HT1080 (cell line): Measurements from ENCODE around the gene EMC7.

DNA sequence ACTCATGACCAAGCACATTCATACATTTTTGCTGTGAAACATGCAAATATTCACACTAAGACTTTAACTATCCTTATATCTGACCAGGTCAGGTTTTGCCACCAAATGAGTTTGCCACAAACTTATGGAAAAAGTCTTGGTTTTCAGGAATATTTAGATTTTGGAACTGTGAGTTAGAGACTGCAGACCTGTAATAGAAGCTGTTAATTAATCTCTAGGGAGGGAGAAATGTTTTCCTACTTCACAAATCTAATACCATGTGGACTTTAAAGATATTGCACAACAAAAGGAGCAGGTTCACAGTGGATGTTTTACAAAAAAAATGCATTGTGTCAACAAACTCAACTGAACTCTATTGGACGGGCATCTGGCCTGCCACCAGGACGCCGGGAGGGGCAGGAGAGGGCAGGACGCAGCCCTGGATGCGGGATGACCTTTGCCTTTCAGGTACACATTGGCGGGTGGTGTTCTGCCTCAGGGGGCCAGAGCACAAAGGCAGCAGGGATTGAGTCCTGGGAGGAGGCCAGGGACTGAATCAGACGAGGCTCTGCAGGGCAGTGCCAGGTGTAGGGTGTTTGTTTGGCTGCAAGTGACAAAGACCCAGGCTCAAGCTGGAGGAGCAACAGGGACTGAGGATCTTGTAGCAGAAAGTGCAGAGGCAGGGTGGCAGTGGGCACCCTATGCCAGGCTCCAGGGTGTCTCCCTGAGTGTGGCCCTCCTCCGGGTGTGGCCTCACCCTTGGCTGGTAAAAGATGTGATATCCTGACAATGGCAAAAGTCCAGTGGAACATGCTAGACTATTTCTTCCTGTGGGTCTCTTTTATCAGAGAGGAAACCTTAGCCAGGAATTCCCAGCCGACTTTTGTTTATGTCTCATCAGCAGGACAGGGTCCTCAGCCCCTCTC, 30.0 kb upstream of the KLF13 start:
RAMPAGE:
- cytosol, long total RNA: no peak
- long total RNA: no peak
- nucleus, long total RNA: no peak

RAMPAGE:
- cytosol, long total RNA: no peak
- long total RNA: no peak
- nucleus, long total RNA: no peak
Observed at GRCh38 chr15:31299823-31300084, 26.9 kb upstream of the KLF13 start.

DNA sequence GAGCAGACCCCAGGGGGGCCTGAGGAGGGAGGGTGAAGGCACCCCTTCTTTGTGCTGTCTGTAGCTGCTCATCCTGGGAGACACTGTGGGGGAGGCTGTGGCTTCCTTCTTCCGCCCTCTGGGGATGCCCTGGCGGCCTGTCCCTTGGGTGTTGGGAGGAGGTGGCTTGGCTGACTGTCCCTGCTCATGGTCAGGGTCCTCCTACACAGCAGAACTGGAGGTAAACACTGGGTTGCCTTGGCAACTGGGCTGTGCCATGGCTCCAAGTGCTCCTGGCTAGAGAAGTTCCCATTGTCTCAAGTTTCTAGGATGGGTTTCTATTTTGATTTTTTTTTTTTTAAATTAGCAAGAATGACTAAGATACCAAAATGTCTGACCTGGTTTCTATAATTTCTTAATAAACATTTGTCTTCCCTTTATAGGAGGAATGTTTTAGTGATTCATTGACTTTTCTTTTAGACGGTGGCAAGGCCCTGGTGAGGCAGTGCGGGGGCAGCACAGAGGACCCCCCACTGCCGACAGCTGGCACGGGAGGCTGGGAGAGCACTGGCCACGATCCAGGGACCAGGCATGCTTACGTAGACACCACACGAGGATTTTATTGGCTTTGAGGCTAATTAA, 12.4 kb downstream of the KLF13 start:
RAMPAGE:
- cytosol, long total RNA: no peak
- long total RNA: no peak
- nucleus, long total RNA: no peak

GRCh38 chr15:31343662-31344106, 17.0 kb downstream of the KLF13 start:
RAMPAGE:
- cytosol, long total RNA: no peak
- long total RNA: no peak
- nucleus, long total RNA: no peak

DNA sequence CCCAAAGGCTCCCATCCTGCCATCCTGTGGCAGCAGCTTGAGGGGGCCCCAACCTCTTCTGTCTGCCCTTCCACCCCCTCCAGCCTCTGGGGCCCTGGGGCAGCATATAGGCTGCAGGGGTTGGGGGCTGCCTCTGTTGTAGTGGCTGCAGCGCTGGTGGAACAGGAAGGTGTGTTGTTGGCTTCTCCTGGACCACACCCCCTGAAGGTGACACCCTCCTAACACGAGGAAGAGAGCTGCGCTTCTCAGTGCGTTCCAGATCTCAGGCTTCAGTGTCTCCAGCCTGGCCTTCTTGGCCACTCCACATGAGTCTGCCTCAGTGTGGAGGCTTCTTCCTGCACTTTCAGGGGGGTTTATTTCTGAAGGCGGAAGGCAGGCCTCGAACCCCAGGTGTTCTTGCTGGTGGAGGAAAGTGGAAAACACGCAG, 21.1 kb downstream of the KLF13 start:
RAMPAGE:
- cytosol, long total RNA: no peak
- long total RNA: no peak
- nucleus, long total RNA: no peak

DNA sequence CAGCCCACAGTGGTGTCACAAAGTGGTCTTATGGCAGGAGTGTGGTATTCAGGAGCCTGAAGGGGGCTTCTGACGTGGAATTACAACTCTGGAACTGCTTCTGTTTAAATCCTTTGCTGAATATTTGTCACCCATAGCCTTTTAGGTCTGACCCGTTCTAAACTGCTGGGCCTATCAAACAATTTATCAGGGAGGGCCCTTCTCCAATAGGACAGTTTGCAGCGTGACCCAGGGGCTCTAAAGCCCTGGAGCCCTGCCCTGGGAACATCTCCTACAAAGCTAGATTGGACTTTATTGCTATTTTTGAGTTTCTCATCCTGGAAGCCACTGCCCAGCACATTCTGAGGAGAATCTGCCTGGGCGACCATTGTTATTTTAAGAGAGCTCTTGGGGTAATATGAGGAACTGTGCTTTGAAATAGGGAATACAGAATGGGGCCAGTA, 35.5 kb downstream of the KLF13 start:
RAMPAGE:
- cytosol, long total RNA: no peak
- long total RNA: no peak
- nucleus, long total RNA: no peak

RAMPAGE:
- cytosol, long total RNA: no peak
- long total RNA: no peak
- nucleus, long total RNA: no peak
Observed at GRCh38 chr15:31368674-31368894, 41.9 kb downstream of the KLF13 start.

DNA sequence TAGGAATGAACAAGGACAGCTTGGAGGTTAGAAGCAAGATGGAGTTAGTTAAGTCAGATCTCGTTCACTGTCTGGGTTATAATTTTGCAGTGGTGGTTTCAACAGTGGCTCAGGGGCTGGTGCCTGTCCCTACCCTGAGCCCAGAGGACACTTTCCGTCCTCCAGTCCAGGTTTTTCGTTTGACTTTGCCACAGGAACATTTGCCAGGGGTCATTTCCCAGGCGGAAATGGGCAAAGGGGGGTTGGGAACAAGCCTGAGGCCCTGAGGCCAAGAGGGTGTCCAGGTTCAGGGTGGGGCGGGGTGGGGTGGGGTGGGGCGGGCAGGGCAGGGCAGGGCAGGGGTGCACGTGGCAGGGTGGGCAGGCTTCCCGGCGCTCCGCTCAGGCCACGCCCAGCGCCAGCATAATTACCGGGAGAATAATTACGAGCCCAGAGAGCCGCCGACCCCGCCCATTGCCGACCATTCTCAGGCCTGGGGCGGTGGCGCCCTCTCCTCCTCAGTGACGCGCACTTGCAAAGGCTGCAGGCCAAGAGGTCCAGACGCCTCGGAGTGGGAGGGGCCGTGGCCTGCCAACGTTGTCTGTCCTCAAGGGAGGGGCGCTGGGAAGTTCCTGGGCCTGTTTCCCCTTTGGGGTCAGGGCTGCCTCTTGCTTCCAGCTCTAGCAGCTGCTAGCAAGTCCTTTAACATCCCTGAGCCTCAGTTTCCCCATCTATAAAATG, 70.5 kb downstream of the KLF13 start:
RAMPAGE:
- cytosol, long total RNA: no peak
- long total RNA: no peak
- nucleus, long total RNA: no peak

RAMPAGE:
- cytosol, long total RNA: no peak
- long total RNA: no peak
- nucleus, long total RNA: no peak
Observed at GRCh38 chr15:31442566-31443308, 116.1 kb downstream of the KLF13 start.

DNA sequence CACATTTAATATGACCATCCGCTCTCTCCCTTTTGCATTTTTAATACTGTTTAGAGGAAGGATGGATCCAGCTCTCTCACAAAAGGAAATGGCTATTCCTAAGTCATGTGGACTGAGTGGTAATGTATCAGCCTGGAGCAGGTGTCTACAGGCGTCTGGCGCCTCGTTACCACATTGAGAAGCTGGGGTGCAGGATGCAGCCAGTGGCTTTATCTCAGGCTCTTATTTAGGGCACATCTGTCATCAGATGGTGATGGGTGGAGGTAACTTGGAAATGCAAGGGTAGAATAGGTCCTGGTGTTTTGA, 154.0 kb downstream of the KLF13 start:
RAMPAGE:
- cytosol, long total RNA: no peak
- long total RNA: no peak
- nucleus, long total RNA: no peak

DNA sequence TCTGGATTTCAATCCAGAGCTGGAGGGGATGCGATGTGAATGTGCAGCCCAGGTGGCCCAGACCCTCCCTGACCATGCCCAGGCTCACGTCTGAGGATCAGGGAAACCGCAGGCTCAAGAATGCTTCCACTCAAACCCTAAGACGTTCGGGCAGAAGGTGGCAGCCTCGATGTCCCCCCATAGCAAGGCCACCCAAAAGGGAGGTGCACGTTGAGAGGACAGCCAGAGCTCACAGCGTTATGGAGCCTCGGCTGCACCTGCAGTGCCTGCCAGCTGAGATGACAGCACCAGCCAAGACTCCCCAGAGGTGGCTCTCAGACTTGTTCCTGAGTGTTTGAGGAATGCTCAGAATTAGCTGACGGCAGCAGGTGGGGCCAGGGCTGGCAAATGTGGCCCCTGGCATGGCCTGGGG, 177.7 kb downstream of the KLF13 start:
RAMPAGE:
- cytosol, long total RNA: no peak
- long total RNA: no peak
- nucleus, long total RNA: no peak

RAMPAGE:
- cytosol, long total RNA: no peak
- long total RNA: no peak
- nucleus, long total RNA: no peak
Observed at GRCh38 chr15:31923216-31923595, 52.7 kb upstream of the OTUD7A start.

GRCh38 chr15:32798548-32799251, 80.9 kb downstream of the GREM1 start:
RAMPAGE:
- cytosol, long total RNA: no peak
- long total RNA: no peak
- nucleus, long total RNA: no peak

RAMPAGE:
- cytosol, long total RNA: no peak
- long total RNA: no peak
- nucleus, long total RNA: no peak
Observed at GRCh38 chr15:32838487-32839322, 120.9 kb downstream of the GREM1 start.

DNA sequence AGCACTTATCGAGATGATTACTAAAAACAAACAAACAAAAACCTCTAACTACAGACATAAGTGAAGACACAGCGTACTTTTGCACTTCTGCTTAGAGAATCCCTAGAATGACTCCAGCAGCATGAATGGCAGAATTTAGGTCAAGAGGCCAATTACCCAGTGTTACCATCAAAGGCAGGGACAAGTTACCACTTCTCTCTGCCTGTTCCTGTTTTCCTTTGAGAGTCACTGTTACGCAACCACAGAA, 42.1 kb downstream of the FMN1 start:
RAMPAGE:
- cytosol, long total RNA: no peak
- long total RNA: no peak
- nucleus, long total RNA: no peak

DNA sequence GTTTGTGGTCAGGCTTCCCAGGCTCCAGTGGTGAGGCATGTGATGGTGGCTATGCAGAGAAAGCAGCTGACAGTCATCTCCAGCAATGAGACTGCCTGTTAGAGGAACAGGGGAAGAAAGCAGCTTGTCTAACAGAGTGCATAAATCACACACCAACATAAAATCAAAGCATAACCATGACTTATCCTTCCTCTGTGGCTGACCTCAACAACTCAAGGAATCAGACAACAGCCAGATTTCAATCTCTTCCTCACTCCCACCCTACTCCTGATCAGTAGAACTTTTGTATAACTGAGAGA, 39.6 kb downstream of the FMN1 start:
RAMPAGE:
- cytosol, long total RNA: no peak
- long total RNA: no peak
- nucleus, long total RNA: no peak

DNA sequence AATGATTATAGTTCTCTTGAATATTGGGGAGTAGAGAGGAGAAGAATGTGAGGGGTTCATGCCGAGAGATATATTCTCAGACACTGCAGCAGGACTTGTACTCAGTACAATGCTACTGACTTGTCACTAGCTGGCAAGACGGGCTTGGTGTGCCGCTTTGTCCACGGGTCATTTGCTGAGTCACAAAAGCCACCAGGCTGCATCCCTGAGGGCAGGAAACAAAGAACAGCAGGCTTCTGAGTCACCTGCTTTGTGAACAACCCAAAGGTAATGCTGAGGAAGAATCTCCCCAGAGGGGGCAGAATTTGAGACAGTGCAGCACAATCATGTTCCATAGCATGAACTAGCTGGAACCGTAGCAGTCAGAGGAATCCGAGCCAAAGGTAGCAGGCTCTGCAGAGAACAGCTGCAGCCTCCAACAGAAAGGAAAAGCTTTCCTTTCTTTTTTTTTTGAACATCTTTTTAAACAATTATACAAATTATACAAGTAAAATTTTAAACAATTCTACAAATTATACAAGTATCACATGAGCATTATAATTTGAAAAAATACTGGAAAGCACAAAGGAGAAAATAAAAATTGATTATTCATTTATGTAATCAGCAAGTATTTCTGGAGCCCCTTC, 7.4 kb upstream of the FMN1 start:
RAMPAGE:
- cytosol, long total RNA: no peak
- long total RNA: no peak
- nucleus, long total RNA: no peak

DNA sequence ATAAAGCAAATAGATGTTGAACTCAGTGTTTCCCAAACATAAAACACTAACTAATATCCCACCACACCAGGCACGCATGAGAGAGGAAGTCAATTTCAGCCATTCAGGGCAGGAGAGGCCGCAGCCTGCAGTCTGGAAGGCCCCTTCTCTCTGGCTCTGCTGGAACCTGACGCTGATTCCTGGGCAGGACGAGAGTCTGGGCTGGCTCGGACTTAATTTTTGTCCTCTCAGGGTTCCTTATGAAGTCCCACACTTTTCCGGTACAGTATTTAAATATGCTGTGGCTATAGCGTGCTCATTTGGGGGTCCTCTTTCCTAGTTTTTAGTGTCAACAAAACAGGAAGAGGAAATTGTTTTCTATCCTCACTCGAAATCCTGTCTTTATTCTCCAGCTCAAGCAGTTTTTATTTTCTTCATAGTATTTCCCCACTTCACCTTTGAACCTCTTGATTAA, 240.8 kb upstream of the CHRM5 start:
RAMPAGE:
- cytosol, long total RNA: no peak
- long total RNA: no peak
- nucleus, long total RNA: no peak

DNA sequence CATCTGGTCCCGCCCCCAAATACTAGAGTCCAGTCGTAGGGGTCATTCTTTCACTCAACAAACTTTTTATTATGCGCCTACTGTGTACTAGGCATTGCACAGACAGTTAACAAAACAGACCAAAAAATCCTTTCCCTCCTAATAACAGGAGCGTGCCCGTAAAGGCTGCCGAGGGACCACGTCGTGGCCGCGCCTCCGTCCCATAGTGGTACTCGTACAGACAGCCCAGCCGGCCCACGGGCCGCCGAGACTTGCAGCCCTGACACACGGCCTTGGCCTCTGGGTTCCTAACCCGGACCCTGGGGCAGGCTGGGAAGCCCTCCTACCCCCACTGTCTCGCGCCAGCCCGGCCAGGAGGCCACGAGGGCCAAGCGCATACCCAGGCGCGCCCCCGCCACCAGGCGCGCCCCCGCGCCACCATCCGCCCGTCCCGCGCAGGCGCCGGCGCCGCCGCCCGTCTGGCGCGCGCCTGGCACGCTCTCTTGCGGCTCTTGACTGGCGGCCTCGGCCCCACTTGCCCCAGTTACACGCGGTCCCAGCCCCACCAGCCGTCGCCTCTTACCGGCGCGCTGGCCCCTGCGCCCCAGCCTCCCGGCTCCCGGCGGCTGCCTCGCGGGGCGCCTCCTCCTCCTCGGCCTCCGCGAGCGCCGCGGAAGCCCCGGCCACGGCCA, 651 bp downstream of the AVEN start:
RAMPAGE:
- cytosol, long total RNA: no peak
- long total RNA: no peak
- nucleus, long total RNA: no peak

GRCh38 chr15:34101233-34101973, at the start of gene EMC7:
Gene EMC7, minus strand, starts transcription at chr15:34101862.
RAMPAGE:
- cytosol, long total RNA: start-site peak on the minus strand at chr15:34101848-34101901, 693 and 685 reads in 2 replicates
- long total RNA: start-site peak on the minus strand at chr15:34101845-34101853, 67 reads
- nucleus, long total RNA: start-site peak on the minus strand at chr15:34101845-34101913, 302 and 31 reads in 2 replicates